ENCODE data around the gene SMPD3.

DNA sequence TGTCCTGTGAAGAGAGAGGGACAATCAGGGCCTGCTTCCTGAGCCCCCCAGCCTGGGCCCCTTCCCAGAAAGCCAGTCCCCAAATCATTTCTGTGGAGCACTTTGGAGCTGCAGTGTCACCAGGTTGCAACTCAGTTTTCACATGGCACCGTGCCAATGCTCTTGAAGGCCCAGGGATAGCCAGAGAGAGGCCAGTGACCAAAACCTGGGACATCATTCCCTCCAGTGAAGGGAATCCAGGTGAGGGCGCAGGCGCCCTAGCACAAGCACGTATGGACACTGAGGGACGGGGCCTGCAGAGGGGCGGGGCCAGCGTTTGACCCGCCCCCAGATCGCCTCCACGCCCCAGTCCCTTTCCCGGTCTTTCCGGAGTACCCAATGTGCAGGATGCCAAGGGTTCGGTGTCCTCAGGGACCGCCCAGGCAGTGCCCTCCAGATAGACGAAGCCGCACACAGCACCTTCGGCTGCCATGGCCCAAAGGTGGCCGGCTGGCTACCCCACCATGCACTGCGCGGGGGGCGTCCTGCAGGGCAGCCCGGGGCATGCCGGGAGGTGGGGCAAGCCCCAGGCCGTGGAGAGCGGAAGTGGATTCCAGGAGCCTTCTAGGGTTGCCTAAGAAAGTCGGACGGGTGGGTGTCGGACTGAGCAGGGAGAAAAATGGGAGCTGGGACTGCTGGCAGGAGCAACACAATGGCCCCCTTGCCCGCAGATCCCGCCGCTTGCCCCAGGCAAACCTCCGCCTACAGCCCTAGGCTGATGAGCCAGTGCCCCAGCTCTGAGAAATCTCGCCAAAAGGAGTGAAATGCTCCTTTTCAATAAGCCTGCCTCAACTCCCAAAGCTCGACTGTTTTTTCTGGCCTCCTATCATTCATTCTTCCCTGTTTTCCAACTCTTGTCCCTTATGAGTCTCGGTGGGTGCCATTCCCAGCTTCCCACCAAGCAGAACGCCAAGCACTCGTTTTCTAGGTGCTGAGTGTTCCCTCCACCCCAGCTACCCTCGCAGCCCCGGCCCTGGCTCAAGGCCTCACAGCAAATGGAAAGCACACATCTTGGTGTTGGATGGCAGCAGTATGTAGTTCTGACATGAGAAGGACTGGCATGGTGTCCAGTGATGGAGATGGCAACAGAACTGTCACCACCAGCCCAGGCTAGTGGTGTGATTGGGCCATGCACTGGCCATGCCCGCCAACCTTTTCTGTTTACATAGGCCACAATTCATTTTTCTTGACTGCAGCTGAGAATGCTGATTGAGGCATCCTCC is 4.5 kb downstream of the SLC12A4 start:
- RAMPAGE, long total RNA, result no peak
- RRBS, result 20% methylated on average over 5 of the region's 40 CpGs

DNA sequence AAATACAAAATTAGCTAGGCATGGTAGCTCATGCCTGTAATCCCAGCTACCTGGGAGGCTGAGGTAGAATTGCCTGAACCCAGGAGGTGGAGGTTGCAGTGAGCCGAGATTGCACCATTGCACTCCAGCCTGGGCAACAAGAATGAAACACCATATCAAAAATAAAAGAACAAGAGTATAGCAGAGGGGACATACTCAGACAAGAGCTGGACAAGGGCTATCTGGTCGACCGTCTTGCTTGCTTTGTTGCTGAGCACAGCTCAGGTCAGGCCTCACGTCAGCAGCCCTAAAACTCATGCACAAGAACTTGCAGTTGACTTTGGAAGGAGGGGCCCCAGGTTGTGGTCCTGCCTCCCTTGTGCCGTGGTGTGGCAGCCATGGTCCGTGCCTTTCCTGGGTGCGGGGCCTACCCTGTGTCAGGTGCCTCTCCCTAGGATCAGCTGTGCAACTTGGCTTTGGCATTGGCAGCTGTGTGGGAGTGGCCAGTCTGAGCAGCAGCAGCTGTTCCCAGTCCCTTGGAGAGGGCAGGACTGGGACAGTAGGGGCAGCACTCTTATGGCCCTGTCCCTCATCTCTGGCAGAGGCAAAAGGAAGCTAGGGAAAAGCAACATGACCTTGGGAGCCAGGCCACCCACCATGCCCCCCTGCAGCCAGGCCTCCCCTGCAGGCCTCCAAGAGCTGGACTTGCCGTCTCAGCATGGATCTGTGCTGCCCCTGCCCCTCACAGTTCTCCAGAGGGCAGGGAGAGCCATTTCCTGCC is 15.8 kb upstream of the NFATC3 start:
- RAMPAGE, long total RNA, result no peak
- RRBS, result no CpG with 5 or more reads among the region's 8 CpGs

GRCh38 chr16:68079416-68080507 is 5.4 kb upstream of the NFATC3 start:
- RAMPAGE, long total RNA, result no peak
- RRBS, result no CpG with 5 or more reads among the region's 14 CpGs

- RAMPAGE, long total RNA, result no peak
- RRBS, result no CpG with 5 or more reads among the region's 2 CpGs
Observed at GRCh38 chr16:68194317-68194723, 41.6 kb downstream of the ESRP2 start.

DNA sequence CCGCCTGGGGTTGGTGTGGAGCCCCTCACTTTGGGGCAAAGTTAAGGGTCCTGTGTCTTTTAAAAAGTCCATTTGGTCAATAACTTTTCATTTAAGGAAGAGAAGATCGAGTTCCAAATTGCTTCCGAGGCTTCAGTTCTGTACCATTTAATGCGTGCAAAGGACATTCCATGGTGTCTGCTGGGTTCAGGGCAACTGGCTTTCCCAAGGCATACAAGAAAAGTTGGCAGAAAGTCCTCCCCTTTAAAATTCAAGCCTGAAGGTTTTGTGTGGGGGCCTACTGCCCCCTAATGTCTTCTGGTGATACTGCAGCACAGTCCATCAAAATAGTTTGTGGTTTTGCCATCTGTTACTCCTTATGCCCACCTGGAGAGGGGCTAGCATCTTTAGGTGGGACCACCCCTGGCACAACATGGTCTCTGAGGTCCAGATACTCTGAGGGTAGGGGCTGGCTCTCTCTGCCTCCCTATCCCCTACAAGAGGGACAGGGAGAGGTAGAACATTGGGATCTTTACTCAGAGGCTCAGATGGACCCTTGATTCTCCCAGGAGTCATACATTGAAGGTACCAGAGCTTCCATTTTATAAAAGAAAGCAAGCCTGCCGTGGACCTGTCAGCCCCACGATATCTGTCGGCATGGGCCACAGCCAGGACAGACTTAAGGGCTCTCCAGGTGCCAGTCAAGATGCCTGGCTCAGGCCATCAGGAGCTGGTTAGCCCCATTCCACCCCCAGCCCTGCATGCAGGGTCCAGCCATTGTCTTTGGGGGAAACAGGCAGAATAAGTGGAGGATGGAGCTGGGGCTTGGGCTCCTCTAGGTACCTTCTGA is 6.4 kb downstream of the ESRP2 start:
- RAMPAGE, long total RNA, result no peak
- RRBS, result no CpG with 5 or more reads among the region's 7 CpGs

- RAMPAGE, long total RNA, result no peak
- RRBS, result no CpG with 5 or more reads among the region's 30 CpGs
Observed at GRCh38 chr16:68231312-68232219, 4.4 kb downstream of the ESRP2 start.

- RAMPAGE, long total RNA, result no peak
- RRBS, result 20% methylated on average over 6 of the region's 30 CpGs
Observed at GRCh38 chr16:68234934-68235434, 943 bp downstream of the ESRP2 start.

GRCh38 chr16:68284759-68285351 is 20.5 kb downstream of the SLC7A6 start:
- RAMPAGE, long total RNA, result no peak
- RRBS, result 95% methylated on average over 4 of the region's 5 CpGs

- RAMPAGE, long total RNA, result no peak
- RRBS, result no CpG with 5 or more reads among the region's 4 CpGs
Observed at GRCh38 chr16:68309822-68310139, 965 bp downstream of the SLC7A6OS start.

- RAMPAGE, long total RNA, result no peak
- RRBS, result no CpG with 5 or more reads among the region's 18 CpGs
Observed at GRCh38 chr16:68415925-68417109, 32.0 kb downstream of the SMPD3 start.

DNA sequence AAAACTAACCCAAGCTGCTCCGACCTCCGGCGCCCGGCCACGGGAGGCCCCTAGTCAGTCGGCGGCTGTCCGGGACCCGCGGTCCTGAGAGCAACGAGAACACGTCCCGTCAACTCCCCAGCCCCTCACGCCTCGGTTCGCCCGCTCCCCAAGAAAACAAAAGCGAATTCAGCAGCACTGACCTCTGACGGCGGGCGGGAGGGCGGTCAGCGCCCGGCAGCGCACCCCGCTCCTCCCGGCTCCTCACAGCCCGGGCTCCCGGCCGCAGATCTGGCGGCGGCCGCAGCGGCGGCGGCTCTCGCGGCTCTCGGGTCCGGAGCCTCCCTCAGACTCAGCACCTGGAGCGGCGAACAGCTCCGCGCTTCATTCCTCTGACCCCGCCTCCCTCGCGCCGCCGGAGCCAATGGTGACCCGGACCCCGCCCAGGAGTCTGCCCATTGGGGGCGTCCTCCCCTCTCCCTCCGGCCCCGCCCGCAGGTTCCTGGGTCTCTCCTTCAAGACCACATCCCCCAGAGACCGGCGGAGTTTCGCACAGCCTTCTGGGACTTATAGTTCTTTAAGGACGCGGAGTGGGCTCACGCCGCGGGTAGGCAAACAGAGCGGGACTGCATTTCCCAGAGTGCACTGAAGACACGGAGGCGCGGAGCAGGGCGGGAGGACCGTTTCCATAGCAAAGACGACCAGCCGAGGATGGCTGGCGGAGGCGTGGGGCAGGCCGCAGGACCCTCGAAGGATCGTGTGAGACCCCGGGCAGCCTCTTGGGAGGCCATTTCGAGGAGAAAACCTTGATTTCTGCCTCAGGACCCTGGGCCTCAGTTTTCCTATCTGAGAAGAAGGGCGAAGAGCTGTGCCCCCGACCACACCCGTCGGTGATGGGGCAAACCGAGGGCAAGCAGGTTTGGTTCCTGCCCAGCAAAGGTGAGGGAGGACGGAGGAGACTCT is at the start of gene SMPD3:
Gene SMPD3 (minus strand): TSS at position 338 of the 942 bp plus-strand sequence.
- RAMPAGE, long total RNA, result no peak
- RRBS, result 1% methylated on average over 30 of the region's 84 CpGs

DNA sequence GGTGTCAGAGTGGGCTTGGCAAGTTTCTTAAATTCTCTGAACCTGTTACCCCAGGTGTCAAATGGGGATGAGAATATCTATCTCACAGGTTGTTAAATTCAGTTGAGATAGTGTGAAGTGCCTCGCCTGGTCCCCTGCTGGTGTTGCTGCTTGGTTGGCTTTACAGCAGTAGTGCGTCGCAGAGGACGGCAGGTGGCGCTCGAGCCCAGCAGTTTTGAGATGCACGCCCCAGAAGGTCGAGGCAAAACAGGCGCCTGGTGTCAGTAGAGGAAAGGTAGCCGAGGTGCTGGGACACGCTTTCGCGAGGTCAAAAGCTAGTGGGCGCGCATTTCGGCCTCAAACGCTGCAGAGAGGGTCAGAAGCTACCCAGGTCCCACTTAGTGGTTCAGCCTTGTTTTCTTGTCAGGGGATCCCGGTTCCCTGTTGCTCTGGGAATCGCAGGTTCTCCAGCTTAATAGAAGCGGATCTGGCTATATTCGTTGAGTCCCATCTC is 10.4 kb upstream of the ZFP90 start:
- RAMPAGE, long total RNA, result no peak
- RRBS, result no CpG with 5 or more reads among the region's 21 CpGs

DNA sequence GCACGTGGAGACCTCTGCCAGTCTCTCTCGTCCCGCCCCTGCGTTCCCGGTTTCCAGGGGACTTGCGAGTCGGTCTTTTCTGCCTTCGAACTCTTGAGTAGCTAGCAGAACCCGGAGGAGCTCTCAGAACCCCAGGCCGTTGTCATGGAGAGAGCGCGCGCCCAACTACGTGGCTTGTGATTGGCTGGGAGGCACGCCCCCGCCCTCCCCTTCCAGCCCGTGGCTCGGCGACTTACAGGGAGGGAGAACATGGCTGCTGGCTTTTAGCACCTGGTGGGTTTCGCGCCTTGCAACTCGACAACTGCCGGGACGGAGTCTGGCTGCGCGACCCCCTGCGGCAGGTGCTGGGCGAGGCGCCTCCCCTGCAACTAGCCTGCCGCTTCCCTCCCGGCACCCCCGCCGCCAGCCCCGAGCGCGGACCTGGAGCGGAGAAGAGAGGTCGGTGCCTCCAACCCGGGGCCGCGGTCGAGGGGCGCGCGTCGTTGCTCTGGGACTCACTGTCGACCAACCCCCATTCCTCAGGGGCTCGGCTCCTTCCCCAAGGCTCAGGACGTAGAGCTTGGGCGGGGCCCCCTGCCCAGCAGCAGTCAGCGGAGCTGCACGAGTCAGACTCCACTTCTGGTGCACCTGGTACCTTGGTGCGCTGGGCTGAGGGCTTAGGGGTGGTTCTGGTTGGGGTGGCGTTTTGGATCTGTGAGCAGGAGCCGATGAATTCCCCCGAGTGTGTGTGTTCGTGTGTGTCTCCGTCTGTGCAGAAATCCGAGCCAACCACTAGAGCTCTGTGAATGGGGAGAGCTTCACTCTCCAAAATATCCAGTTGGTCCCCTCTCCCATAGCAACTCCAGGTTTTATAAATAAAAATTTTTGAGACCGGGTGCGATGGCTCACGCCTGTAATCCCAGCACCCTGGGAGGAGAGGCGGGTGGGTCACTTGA is 8.9 kb upstream of the ZFP90 start:
- RAMPAGE, long total RNA, result no peak
- RRBS, result 2% methylated on average over 24 of the region's 63 CpGs

- RAMPAGE, long total RNA, result no peak
- RRBS, result no CpG with 5 or more reads among the region's 8 CpGs
Observed at GRCh38 chr16:68742351-68742625, 5.2 kb downstream of the CDH1 start.

DNA sequence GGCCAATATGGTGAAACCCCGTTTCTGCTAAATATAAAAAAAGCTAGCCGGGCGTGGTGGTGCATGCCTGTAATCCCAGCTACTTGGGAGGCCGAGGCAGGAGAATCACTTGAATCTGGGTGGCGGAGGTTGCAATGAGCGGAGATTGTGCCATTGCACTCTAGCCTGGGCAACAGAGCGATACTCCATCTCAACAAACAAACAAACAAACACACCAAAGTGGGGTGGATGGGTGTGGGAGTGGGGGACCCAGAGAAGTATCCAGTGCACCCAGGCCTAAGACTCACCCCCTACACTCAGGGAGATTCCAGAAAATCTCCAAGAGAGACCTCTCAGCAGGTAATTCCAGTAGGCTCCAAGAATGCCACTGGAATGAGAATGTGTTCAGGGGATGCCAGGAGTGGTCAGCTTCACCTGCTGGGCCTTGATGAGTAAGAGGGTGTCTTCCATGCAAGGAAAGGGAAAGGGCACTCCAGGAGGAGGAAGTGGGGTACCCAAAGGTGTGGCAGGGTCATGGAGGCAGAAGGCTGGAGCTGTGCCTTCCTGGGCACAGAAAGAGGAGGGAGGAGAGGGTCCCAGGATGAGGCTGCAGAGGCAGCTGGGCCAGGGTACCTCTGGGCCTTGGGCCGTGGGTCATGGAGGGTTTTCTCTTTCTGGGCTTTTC is 9.8 kb downstream of the CDH1 start:
- RAMPAGE, long total RNA, result no peak
- RRBS, result no CpG with 5 or more reads among the region's 8 CpGs

DNA sequence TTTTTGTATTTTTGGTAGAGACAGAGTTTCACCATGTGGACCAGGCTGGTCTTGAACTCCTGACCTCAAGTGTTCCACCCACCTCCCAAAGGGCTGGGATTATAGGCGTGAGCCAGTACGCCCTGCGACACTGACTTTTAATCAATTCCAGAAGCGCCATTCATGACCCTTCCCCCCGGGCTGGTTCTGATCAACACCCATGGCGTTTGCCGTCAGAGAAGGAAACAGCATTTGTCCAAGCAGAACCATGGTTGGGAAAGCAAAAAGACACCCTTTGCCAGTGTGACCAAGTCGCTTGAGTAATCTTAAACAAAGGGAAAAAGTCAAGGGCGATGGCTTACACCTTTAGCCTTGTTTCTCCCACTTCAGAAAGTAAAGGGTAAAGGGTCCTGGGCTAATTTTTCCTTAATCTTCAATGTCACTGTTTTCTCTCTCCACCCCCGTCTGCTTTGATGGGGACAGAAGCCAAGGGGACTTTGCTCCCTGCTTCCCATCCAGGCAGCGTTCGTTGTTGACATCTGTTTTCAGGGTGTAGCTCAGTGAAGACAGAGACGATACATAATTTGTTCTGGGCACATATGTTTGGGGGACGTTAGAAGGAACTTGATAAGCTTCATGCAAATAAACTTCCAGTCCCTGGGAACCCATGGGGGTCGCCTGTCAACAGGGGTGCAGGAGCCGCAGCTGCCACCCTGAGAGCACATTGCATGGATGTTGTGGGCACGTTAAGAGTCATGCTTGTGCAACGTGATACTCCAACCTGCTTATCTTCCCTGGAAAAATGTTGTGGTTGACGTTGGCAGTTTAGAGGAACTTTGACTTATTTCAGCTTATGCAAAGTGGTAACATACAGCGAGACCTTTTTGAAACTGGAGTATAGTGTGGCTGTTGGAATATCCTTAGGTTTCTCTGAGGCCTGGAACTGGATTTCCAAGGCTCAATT is 50.7 kb upstream of the TANGO6 start:
- RAMPAGE, long total RNA, result no peak
- RRBS, result no CpG with 5 or more reads among the region's 20 CpGs

DNA sequence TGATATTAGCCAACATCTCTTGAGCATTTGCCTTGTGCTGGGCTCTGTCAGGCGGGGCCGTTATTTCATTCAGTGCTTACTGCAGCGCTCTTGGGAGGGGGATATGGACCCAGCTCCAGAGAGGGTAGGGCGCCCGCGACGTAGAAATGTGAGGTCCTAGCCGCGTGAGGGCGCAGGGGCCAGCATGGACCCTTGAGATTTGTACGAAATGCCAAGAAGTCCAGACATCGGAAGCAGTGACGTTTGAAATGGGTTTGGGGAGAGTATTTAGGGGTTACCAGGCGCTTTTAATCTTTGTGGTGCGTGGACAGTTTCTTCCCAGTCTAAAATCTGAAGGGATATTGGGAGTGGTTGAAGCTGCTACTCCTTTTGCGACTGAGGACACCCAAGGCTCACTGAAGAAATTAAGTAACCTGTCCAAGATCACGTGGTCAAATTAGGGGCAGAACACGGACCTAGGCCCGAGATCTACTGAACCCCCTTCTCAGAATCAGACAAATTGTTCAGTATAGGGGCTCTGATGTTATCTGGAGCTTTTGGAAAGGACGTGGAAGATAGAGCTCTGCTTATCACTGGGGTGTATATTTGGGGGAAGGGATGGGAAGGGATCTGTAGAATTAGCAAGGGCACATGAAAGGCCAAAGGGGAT is 716 bp downstream of the TANGO6 start:
- RAMPAGE, long total RNA, result no peak
- RRBS, result no CpG with 5 or more reads among the region's 20 CpGs

DNA sequence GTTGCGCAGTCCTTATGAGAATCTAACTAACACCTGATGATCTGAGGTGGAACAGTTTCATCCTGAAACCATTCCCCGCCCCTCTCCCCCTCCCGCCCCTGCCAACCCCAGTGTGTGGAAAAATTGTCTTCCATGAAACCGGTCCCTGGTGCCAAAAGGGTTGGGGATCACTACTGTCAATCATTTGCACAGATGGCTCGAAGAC is 72.9 kb downstream of the TANGO6 start:
- RAMPAGE, long total RNA, result no peak
- RRBS, result no CpG with 5 or more reads among the region's 5 CpGs

DNA sequence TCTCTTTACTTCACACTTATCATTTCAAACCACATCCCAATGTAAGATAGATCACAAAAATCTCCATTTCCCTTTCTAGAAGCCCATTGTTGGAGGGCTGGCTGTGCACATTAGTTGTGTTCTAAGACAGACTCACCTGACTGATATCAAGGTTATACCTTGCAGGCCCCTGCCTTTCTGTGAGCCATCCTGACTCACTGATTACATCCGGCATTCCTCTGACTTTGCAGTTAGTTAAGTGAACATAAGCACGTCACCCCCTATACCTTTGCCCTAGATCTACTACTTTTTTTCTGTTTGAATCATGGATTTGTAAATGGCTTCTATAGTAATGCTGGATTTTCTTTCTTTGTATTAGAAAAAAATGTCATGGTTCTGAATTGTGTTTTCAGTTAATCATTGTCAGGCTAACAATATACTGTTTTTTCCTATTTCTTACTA is 78.3 kb downstream of the TANGO6 start:
- RAMPAGE, long total RNA, result no peak
- RRBS, result no CpG with 5 or more reads among the region's 2 CpGs

DNA sequence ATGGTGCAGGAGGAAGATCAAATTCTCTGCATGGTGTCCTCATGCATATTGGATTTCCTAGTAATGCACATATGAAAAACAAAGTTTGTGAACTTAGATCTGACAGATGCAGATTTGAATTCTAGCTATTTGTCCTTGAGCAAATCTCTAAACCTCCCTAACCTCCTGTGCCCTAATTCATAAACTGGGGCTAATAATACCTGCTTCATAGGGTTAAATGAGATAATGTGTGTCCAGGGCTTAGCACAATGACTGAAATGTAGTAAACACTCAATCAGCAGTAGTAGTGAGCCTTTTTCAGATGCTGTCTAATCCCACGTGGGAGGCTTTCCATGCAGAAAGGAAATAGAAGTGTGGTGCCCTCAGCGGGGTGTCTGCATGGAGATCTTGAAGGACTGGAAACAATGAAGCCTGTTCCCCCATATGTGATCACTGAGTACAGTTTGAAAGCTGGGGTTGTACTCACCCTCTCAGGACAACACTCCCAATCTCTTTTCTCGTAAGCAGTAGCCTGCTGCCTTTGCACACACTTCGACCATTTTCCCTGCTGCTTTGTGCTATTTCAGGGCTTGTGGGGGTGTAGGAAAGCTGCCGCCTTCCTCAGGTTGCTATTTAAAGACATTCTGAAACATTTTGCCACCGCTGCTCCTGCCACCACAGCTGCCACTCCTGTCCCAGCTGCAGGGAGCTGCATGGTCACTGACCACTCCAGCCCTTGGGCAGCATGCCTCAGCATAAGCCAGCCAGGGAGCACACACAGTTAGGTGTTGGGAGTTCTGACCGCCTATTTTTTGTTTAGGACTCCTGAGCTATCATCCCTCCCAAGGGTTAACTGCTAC is 40.7 kb upstream of the HAS3 start:
- RAMPAGE, long total RNA, result no peak
- RRBS, result no CpG with 5 or more reads among the region's 7 CpGs